Measurements from ENCODE around the gene TBX3.

DNA sequence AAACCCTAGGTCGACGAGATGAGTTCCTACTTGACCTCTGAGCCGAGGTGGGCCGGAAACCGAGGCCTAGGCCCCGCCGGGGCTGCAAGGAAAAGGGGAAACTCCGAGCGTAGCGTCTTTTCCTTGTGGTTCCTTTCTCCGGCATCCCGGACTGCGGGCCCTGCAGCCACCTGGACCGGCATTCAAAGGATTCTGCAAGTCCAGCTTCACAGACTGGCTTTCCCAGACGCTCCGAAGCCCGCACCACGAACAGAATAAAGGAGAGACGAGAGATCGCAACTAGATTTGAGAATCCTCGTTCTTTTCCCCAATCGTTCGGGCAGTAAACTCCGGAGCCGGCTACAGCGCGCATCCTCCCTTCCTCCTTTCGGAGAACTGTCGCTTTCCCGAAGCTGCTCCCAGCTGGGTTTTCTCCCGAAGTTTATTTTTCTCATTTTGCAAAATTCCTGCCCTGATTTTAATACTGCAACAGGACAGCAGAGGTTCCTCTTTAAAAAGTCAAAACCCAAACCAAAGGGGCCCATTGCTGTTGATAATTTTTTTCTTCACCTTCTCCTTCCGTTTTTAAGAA lies 3.6 kb upstream of the TBX5 start:
- RRBS, result 13% methylated on average over 5 of the region's 32 CpGs

DNA sequence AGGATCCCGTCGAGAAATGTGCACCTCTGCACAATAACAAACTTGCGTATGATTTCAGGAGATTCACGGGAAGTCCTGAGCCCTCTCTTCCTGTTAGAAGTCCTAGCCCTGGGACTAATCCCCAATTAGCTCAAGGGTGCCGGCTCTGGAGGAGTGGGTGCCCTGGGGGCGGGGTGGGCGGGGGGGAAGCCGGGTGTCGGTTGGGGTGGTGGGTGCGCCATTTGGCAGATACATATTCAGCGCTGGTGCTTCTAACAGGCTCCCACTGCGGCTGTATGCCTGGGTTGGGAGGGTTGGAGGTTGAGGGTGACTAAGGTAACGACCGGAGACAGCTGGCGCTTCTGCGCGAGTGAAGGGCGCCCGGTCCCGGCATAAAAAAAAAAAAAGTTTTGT lies 19.4 kb downstream of the TBX3 start:
- RRBS, result 4% methylated on average over 3 of the region's 20 CpGs

DNA sequence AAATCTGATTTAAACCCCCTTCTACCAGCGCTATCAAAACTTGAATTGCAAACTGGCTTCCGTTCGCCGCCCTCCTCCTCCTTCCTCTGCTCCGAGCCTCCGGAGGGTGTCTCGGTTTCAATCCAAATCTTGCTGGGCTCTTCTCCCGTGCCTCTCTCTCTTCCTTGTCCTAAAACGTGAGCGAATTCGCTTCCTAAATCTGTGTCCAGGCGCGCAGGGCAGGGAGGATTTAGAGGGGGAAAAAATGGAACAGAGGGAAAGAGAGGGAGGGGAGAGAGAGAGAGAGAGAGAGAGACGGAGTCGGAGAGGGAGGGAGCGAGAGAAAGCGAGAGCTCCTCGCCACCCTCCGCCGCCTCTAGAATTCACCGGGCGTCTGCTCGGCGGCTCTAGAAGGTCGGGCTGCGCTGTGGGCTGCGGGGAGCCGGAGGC lies at the start of gene TBX3:
TSS of gene TBX3 (minus strand) at position 375 of the 429 bp plus-strand sequence.
- RRBS, result 2% methylated on average over 8 of the region's 28 CpGs

DNA sequence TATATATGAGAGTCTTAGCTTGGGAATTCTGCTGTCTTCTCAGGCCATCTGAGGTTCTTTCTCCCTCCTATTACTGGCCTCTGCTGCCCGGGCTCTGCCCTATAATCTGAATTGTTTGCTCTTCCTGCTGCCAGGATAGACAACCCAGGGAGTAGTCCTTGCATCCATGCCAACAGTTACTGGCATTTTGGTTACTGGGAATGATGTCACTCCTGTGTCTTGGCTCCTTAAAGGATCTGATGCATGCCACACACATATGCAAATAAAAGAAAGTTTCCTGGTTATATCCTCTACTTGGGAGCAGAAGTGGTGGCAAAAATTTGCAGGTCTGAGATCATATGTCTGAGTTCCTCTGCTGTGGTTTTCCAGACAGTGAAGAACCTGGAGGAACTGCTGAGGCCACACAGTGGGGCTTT lies 320.5 kb upstream of the TBX3 start:
- RRBS, result no CpG with 5 or more reads among the region's 1 CpG

DNA sequence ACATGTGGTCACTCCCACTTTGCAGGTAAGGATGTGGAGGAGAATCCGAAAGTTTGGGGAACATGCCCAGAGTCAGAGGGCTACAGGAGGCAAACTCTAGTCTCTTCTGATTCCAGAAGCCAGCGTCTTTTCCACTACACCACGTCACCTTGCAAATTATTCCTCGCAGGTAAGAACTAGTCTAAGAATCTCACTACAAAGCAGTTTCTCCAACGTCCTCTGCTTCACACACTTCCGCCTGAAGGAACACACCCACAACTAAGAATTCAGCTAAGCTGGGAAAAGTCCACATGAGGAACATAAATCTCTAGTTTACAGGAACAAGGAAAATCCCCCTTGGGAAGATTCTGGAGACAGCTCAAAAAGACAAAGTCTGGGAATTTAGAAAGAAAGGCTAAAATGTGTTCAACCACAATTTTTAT lies 780.1 kb upstream of the TBX3 start:
- RRBS, result no CpG with 5 or more reads among the region's 6 CpGs

DNA sequence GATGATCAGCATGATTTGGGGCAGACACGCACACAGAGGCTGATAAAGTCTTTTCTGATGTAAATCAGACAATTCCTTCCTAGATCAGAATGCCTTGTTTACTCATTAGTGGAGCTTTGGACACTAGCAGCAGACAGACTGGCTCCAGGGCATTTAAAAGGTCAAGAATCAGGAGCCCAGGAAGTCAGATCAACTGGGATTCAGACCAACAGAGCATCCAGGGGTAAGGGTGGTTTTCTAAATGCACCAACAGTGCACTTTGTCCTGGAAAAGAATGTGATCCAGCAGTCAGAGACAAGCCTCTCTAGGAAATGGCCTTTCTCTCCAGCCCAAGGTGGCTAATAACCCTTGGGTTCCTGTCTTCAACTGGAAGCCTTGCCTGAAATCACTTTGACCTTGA lies 405.3 kb downstream of the MED13L start:
- RRBS, result no CpG with 5 or more reads among the region's 1 CpG

- RRBS, result no CpG with 5 or more reads among the region's 26 CpGs
These were observed 332.6 kb downstream of the MED13L start for GRCh38 chr12:115944718-115945541.

GRCh38 chr12:115996789-115997384 lies 280.6 kb downstream of the MED13L start:
- RRBS, result no CpG with 5 or more reads among the region's 2 CpGs

DNA sequence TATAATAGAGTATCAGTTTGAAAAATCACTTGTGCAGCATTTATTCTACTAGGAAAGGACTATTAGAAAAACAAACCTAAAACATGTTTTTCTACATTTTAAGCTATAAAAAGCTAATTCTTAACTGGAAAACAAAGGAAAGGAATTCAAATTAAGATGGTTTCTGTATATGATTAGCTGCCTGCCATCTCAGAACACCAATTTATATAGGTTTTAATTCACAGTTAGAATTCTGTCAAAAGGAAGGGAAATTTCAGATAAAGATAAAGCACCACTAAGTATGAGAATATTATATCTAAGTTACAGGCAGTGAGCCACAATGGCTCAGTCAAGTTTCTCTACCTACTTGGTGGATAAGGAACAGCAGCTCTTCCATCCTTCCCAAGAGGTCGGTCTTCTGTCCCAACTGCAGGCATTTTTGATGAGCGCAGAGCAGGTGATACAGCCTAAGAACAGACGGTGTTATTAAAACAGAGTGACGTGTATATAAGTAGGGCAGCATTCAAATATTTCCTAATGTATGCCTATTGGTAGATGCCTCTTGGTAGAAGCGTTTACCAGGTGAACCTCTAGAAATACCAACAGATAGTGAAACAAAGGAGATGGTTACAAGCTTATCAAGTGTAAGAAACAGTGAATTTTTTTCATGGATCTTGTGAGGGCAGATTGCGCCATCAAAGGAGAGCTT lies 274.7 kb downstream of the MED13L start:
- RRBS, result no CpG with 5 or more reads among the region's 6 CpGs

- RRBS, result no CpG with 5 or more reads among the region's 3 CpGs
These were observed 133.7 kb downstream of the MED13L start for GRCh38 chr12:116143632-116144297.

- RRBS, result no CpG with 5 or more reads among the region's 2 CpGs
These were observed 128.5 kb downstream of the MED13L start for GRCh38 chr12:116149004-116149404.

- RRBS, result no CpG with 5 or more reads among the region's 12 CpGs
These were observed 117.0 kb downstream of the MED13L start for GRCh38 chr12:116160023-116161266.

DNA sequence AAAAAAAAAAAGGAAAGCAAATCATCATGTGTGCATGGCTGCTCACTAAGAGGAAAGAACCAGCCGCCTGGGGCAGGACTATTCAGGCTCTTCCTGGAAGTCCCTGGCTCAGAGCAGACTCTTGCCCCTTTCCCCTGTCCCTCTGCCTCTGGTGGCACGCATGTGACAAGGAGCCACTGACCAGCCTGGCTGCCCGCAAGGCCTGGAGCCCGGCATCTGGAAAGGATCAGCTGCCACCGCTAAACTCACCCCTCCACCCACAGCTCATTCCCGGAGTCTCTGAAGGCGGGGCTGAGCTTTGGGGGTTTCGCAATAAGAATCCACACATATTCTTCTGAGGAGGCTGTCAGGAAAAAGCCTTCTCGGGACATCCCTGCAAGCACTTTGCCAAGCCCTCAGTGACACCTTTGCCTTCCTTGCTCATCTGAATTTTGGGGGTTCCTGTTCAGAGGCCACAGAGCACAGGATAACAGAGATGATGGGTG lies 125.0 kb upstream of the MAP1LC3B2 start:
- RRBS, result 4% methylated on average over 3 of the region's 9 CpGs

DNA sequence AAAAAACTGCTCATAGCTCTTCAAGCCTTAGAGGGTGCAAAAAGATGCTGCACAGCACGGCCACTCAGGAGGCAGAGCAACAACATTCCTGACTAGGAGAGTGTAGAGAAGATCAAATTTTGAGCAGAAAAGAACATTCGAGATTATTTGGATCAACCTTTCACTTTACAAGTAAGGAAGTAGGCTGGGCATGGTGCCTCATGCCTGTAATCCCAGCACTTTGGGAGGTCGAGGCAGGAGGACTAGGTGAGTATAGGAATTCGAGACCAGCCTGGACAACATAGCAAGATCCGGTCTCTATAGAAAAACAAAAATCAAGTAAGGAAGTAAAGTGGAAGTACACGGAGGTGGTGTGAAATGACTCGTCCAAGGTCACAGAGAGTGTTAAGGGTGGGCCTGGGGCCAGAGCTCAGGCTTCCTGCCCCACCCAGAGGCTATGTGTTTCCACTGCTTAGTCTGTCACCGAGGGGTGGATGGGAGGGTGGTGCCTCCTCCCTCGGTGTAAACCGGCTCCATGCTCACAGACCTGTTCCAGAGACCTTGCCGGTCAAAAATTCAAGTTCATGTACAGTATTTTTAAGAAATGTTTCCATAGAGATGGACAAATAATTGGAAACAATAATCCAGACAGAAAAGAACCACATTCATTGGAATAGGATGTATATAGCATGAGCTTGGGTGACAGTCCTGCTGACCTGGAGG lies 51.9 kb downstream of the MAP1LC3B2 start:
- RRBS, result no CpG with 5 or more reads among the region's 11 CpGs

DNA sequence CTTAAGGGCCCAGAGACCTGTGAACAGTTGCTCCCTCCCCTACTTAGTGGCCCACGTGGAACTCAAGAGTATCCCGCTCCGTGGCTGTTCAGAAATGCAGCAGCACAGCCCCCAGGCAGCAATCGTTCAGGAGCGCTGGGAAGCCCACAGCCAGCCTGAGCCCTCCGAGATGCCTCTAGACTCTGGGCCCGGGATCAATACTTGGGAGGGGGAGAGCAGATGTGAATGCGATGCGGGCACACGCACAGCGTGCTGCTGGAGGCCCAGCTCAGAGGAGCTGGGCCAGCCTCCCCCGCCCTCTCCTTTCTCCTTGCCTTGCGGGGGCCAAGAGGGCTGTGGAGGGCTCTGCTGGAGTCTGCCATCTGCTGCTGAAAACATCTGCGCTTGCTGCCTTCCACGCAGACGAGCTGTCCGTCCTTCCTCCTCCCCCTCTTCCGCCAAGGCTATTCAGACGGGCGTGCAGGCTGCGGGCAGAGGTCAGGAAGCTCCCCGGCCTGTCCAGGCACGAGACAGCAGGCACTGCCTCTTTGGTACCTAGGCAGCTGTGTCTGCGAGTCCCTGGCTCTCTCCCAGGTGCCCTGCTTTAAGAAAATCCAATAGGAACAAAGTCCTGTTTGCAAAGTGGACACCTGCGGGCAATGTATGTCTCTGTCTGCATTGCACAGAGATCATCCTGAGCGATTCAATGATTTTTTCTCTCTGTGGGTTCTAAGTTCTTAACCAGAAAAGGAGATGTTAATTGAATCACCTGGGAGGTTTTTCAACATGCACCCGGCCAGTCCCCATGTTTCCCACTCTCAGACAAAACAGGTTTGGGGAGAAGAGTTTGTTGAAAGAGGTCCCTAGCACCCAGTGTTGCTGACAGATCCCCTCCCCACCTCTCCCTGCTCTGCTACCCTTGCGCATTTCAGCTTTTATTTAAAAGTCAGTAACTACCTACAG lies 75.1 kb downstream of the SPRING1 start:
- RRBS, result no CpG with 5 or more reads among the region's 28 CpGs

- RRBS, result no CpG with 5 or more reads among the region's 16 CpGs
These were observed 44.6 kb downstream of the SPRING1 start for GRCh38 chr12:116693164-116693758.

DNA sequence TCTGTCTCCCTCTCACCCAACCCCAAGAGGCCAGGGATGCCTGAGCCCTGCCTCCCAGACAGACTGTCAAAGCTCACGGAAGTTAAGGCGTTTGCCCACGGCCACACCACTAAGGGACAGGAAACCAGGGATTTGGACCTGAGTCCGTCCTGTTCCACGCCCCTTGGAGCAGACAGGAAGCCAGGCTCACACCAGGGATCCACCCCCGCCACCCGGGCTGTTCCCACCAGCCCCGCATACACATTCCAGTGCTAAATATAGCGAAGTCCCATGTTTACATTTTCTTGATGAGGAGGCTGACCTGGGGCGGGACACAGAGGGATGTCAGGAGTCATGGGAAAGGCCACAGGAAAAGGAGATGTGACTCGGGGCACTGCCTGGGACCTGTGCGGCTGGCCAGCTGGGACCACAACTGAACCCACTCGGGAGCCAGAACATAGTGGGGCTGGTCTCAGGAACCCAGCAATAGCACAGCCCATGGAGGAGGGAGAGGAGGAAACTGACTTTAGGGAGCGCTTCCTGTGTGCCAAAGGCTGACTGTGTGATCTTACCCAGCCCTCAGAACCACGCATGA lies 51.0 kb downstream of the TESC start:
- RRBS, result no CpG with 5 or more reads among the region's 15 CpGs

DNA sequence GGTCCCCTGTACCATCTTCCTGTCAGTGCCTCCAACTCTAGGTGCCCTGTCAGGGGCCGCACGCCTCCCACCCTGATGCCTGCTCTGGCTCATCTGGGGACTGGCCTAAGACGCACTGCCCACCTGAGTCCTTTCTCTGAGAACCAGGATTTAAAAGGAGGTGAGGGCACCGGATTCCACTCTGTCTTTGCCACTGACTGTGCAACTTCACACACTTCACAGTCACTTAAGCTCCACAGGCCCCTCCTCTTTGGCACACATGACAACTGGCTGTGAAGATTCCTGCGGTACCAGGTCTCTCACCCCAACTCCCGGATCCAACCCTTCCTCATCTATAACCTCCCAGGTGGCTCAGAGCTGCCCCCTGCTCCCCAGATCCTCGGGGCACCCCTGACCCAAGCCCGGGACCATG lies 45.4 kb downstream of the TESC start:
- RRBS, result 64% methylated on average over 3 of the region's 8 CpGs

DNA sequence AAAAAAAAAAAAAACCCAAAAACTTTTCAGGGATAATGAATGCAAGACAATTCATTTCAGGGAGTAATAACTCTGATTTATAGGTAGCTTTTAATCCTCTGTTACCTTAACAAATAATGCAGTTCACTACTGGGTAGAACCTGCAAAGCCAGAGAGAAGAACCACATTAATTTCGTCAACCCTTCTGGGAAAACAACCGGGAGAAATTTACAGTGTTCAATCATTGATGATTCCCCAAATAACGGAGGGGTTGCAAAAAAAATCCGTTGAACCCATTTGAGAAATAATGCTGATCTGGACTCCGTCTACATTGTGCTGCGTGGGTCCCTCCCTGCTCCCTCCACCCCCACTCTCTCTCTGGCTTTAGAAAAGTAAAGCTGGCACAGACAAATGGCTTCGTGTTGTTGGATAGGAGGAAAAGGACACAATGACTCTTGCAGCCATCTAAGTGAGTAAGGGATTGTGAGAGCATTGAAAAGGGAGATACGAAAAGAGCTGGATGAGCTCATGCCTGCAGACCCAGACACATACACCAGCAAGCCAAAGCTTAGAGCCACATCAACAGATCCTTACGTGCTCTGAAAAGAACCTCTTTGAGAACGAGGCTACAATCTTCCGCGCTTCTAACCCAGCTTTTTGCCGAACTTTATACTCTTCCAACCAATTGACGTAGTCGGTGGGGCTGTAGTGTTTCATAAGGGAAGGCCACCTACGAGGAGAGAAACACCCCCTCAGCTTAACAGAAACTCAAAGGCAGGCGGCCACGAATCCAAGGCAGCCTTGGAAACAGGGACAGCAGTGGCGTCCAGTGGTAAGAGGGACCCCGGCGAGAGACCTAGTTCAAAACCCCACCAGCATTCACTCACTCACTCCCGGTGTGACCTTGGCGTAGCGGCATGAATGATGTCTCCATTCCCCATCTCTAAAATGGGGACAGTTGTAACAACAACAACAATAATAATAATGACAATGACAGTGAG lies 1.3 kb downstream of the FBXO21 start:
- RRBS, result no CpG with 5 or more reads among the region's 24 CpGs